Cerebellum (tissue), 5 donors: ENCODE results near the genes DRD2 and REXO2.

DNA sequence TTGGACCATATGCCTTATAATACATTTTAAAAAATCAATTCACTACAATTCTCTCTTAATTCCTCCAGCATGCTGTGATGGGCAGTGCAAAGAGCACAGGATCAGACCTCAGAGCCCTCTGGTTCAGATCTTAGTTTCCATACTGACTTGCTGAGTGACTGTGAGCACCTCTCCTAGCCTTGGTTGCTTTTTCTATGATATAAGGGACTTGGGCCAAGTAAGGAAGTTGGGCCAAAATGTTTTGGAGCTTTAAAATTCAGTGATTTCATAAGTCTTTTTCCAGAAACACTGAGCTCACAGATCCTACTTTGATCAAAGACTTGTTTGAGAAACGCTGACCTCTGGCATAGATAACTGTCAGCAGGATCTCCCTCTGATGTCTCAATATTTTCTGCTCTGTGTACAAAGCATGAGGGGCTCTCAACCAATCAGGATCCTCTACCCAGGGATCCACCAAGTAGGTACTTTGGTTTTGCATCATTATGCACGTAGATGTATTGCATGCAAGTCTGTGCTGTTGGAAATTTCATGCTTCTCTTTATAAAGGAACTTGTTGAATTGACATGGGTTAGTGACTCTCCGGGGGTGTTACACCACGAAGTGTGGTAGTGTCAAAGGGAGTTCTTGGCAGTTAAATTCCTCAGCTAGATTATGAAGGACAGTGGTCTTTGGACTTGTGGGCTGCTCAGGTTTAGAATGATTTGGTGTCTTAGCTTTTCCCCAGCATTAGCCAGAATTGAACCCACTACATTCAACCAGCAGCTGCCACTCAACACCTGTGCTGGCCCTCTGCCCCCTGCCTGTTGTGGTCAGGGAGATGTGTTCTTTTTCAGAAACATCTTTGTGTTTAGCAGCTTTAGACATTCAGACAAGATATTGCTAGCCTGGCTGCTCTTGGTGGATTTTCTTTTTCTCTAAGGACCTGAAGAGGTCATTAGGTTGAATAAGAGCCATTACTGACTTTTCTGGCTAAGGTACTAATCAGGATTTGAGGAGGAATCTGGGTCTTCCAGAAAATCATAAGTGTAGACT lies 1.7 kb upstream of the DIXDC1 start:
- PRO-cap, 3 experiments, result no peak in any of the 3 experiments
- RAMPAGE, long total RNA, result no peak

DNA sequence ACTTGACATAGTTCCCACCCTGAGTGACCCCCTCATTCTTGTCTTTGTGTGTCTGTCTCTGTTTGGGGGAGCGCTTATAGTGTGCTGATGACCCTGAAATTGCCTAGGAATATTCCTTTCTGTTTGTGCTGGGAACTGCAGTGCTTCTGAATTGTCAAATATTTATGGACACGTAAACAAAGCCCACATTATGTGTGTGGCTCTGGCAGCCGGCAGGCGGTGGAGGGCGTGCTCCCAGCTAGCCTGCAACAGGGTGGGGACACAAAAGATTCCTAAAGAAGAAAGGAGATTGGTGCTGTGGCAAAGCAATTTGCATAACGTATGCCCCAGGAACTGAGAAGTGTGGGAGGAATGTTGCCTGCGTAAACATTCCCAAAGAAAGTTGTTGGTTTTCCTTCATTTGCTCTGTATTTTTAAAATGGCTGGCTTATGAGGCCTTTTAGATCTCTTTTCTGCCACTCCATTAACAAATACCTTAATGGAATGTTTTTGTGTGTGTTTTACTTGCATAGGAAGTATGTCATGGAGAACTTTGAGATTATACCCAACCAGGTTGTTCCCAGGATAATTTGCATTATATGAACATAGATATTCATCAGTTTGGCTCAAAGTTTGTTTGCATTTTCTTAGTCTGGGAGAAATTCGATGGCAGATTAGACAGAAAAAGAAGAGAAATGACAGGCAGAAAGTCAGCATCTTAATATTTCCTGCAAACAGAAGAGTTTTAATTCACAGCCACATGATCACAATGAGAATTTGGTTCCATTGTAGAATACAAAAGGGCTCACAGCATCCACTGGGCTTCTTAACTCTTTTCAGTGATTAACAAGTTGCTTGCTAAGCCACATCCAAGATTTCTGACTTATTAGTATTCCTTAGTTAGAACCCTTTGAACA lies 41.9 kb upstream of the DLAT start:
- PRO-cap, 3 experiments, result no peak in any of the 3 experiments
- RAMPAGE, long total RNA, result no peak

DNA sequence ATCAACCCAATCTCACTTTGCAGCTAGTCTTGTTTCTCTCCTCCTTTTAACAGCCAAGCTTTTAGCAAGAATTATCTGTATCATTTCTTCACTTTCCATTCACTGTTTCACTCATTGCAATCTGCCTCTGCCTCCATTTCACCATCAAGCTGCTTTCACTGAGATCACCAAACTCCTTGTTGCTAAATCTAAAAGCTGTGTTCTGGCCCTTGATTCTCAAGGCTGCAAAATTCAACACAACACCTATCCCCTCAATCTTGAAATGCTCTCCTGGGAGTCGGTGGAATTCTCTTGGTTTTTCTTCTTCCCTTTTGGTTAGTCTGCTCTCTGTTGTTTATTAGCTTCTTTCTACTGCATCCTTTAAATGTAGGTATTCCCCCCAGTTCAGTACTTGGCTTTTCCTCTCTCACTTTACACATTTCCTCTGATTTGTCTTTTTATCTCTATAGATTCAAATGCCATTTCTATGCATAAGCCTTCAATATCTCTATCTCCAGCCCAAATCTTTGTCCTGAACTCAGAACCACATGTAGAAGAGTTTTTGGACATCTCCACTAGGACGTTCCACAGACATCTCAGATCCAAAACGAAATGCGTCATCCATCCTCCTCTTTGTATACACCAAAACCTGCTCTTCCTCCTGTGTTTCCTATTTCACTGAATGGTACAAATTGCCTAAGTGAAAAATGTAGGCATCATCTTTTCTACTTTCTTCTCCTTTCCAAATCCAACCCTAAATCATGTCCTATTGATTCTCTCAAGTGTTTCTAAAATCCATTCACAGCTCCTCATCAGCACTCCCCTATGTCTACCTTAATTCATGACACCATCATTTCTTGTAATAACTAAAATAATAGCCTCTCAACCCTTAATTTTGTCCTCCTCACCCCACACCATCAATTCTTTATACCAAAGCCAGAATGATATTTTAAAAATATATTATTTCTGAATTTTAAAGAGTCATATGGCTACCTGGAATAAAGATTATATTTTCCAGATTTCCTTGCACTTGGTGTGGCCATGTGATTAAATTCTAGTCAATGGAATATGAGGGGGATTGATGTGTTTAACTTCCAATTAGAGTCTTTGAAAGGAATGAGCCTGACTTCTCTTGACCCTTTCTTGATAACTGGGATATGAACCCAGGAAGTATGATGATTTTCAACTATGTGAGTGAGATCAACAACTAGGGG lies 12.0 kb downstream of the IL18 start:
- PRO-cap, 3 experiments, result no peak in any of the 3 experiments
- RAMPAGE, long total RNA, result no peak

GRCh38 chr11:112227075-112227576 lies 898 bp downstream of the PTS start:
- PRO-cap, 3 experiments, result no peak in any of the 3 experiments
- RAMPAGE, long total RNA, result no peak

DNA sequence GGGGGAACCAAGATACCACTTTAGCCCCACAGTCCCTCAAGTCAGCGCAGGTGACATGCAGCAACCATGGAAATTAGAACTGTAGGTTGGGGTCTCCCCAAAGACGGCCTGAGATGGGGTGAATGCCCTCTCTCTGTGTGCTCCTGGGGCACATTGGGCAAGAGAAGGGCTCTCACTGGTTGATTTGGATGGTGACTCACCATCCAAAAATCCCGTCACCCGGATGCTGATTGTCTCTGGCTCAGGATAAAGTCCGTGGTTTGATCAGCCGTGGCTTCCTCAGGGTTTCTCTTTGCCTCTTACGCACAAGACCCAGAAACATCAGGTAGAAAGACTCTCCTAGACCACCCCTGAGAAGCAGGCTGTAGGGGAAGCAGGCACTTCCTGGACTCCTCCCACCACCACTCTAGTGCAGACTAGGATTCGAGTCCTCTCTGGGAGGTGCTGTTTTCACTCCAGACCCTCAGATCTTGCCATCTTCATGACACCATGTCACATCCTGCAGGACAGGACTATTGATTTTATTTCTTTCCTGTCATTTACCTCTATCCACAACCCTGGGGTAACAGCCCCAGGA lies 176.1 kb upstream of the NCAM1 start:
- PRO-cap, 3 experiments, result no peak in any of the 3 experiments
- RAMPAGE, long total RNA, result no peak

GRCh38 chr11:112962133-112962722 lies 1.0 kb downstream of the NCAM1 start:
- PRO-cap, 3 experiments, result peak in 3 of 3 experiments; most common plus-strand start chr11:112962487 (in 3); most common minus-strand start chr11:112962349 (in 3)
- RAMPAGE, long total RNA, result no peak

- PRO-cap, 3 experiments, result no peak in any of the 3 experiments
- RAMPAGE, long total RNA, result no peak
Observed at GRCh38 chr11:113046443-113046843, 85.2 kb downstream of the NCAM1 start.

DNA sequence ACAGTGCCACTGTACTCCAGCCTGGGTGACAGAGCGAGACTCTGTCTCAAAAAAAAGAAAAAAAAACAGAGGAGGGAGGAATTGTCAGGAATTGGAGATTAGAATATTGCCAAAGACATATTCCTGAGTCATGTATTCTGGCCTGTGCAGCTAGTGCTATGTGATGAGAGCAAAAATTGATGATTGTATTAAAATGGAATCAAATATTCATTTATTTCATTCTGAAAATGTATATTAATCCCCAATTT lies 148.0 kb downstream of the NCAM1 start:
- PRO-cap, 3 experiments, result no peak in any of the 3 experiments
- RAMPAGE, long total RNA, result no peak

- PRO-cap, 3 experiments, result no peak in any of the 3 experiments
- RAMPAGE, long total RNA, result no peak
Observed at GRCh38 chr11:113474696-113475508, at the start of gene DRD2. Gene DRD2, minus strand, starts transcription at chr11:113475398.

DNA sequence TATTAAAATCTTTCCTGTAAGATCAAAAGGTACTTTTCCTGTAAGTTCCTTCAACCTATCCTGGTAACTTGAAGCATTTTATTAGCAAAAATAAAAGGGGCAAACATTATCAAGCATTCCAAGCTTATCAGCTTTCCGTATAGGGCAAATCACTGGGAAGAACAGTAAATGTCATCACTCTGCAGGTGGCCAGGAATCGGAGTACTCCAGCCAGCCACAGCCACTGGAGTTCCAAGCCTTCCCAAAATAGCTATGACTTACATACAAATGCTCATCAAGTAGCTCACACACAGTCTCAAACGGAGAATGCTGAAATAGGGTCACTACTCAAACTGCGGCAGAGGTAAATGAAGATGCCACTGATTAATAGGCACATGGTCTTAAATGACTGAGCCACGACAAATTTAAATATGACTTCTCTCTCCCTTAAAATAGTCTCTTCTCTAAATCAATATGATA lies 2.2 kb downstream of the USP28 start:
- PRO-cap, 3 experiments, result peak in 2 of 3 experiments; most common plus-strand start position 292 of the sequence (in 2)
- RAMPAGE, long total RNA, result no peak

- PRO-cap, 3 experiments, result no peak in any of the 3 experiments
- RAMPAGE, long total RNA, result no peak
Observed at GRCh38 chr11:114123673-114124382, 64.3 kb downstream of the ZBTB16 start.

GRCh38 chr11:114163878-114164683 lies 104.6 kb downstream of the ZBTB16 start:
- PRO-cap, 3 experiments, result no peak in any of the 3 experiments
- RAMPAGE, long total RNA, result no peak

DNA sequence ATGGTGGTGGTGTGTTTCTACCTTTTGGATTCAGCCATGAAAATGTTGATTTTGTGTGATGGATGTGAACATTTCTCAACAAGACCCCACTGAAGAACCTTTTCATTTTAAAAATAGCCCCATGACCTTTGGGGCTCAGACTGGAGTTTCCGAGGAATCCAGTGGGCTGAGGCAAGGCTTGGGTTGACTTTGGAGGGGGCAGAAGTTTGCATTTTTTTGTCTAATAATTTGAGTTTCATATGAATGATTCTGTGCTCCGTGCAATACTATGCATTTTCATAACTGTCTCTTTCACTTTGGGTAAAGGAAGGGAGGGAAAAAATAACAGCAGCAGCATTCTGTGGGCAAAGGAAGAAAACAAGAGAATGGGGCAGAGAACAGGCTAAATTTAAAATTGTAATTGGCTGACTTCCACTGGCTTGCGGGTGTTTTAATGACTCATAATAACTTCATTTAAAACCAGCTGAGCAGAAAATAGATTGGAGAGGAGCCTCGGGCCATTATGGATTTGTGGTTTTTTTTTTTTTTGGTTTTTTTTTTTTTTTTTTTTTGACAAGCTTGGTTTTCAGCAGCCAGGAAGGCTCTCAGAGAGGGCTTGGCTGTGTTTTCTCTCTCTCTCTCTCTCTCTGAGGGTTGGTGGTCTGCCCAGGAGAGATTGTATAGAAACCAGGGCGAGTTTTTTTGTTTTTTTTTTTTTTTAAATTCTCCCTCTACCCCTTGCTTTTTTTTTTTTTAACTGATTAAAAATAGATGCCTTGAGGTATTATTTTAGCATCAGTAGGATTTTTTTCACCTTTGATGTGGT lies 107.4 kb downstream of the ZBTB16 start:
- PRO-cap, 3 experiments, result peak in 1 of 3 experiments; most common plus-strand start position 568 of the sequence (in 1); most common minus-strand start position 298 of the sequence (in 1)
- RAMPAGE, long total RNA, result no peak

GRCh38 chr11:114173772-114174484 lies 114.4 kb downstream of the ZBTB16 start:
- PRO-cap, 3 experiments, result no peak in any of the 3 experiments
- RAMPAGE, long total RNA, result no peak

- PRO-cap, 3 experiments, result no peak in any of the 3 experiments
- RAMPAGE, long total RNA, result no peak
Observed at GRCh38 chr11:114190854-114191202, 105.4 kb upstream of the NNMT start.

DNA sequence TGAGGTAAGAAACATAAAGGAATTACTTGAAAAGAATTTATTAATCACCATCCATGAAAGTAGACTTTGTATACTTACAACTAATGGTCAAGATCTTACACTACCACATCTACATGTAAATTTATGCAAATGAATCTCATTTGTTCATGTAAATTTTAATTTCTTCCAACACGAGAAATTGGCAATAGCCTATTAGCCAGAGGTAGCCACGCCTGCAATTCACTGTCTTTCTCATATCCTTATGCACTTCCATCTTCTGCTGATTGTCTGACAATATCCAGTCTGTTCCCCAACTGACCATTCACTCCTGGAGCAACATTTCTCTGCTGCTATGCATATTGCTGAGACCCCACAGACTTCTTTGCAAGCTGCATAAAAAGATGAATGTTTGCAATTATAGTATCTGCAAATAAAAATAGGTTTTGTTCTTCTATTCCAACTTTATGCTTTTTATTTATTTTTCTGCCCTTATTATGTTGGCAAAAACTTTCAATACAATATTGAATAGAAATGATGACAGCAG lies 2.5 kb downstream of the NNMT start:
- PRO-cap, 3 experiments, result no peak in any of the 3 experiments
- RAMPAGE, long total RNA, result no peak

DNA sequence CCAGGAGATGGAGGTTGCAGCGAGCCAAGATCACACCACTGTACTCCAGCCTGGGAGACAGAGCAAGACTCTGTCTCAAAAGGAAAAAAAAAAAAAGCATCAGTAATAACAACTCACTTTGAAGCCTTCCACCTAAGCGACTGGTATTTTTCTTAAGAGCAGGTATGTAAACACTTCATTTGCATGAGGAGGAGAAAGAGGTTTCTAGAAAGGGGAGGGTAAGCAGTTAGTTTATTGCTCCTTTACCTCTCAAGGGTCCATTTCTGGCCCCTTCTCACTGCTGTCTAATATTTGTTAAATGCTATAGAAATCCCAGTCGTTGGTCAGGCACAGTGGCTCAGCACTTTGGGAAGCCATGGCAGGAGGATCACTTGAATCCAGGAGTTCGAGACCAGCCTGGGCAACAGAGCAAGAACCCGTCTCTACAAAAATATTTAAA lies 22.7 kb downstream of the NNMT start:
- PRO-cap, 3 experiments, result no peak in any of the 3 experiments
- RAMPAGE, long total RNA, result no peak

DNA sequence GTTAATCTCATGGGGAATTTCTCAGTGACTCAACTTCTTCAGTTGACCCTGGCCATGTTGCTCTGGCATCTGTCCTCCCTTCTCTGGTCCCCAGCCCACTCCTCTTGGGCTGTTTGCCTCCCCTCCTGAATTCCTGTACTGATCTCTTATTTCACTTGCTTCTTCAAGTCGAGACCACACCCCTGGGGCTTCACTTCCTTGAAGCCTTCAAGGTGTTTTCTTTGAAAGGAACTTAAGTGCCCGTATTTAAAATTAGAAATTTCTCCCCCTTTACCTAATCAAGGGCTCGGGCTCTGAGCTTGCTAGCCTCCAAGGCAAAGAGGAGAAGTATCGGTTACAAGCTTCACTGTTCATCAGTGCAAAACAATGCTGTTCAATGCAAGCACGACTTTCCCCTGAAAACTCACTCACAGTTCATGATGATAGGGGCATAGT lies 23.8 kb downstream of the NNMT start:
- PRO-cap, 3 experiments, result no peak in any of the 3 experiments
- RAMPAGE, long total RNA, result no peak

GRCh38 chr11:114438945-114440305 lies at the start of gene REXO2:
Gene REXO2, plus strand, starts transcription at chr11:114439467.
- PRO-cap, 3 experiments, result peak in 3 of 3 experiments; most common plus-strand start chr11:114439376 (in 3)
- RAMPAGE, long total RNA, result start-site peak on the plus strand at chr11:114439476-114439528, 759 and 66 reads in 2 replicates

- PRO-cap, 3 experiments, result no peak in any of the 3 experiments
- RAMPAGE, long total RNA, result no peak
Observed at GRCh38 chr11:114796975-114797174, 118.5 kb downstream of the NXPE2 start.